GM23338 (cell line): ENCODE measurements around a stretch of chr2.

- PRO-cap, result no peak
- RAMPAGE, long total RNA, result no peak
These were observed 138.7 kb downstream of the DYSF start for GRCh38 chr2:71605178-71605596.

- PRO-cap, result no peak
- RAMPAGE, long total RNA, result no peak
These were observed 57.5 kb upstream of the CYP26B1 start for GRCh38 chr2:72204884-72205794.

- PRO-cap, result no peak
- RAMPAGE, long total RNA, result no peak
These were observed 310.2 kb downstream of the EXOC6B start for GRCh38 chr2:72515524-72516224.

- PRO-cap, result unidirectional peak, plus-strand start at chr2:72562193
- RAMPAGE, long total RNA, result no peak
These were observed 263.7 kb downstream of the EXOC6B start for GRCh38 chr2:72561854-72562748.

DNA sequence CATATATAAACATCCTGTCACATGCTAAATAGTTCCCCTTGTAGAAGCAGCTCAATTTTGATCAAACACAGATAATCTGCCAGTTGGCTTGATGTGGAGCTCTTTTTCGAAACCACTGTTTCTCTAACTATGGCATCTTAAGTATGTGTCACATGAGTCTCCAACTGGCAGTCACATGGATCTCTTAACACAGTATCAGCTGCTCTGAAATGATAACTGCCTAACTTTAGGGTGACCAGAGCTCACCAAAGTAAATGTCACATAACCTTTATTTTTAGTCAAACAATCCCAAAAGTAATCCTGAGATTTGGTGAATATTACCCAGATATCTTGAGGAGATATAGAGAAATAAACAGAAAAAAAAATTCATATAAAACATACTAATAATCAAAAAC lies 31.7 kb downstream of the EXOC6B start:
- PRO-cap, result no peak
- RAMPAGE, long total RNA, result no peak

GRCh38 chr2:72985761-72986267 lies 68.5 kb downstream of the EMX1 start:
- PRO-cap, result no peak
- RAMPAGE, long total RNA, result no peak

- PRO-cap, result no peak
- RAMPAGE, long total RNA, result no peak
These were observed 37.8 kb downstream of the SFXN5 start for GRCh38 chr2:73033546-73034374.

- PRO-cap, result bidirectional peak, plus-strand start at chr2:73071485, minus-strand start at chr2:73071308
- RAMPAGE, long total RNA, result no peak
These were observed 219 bp downstream of the SFXN5 start for GRCh38 chr2:73071408-73071578.

DNA sequence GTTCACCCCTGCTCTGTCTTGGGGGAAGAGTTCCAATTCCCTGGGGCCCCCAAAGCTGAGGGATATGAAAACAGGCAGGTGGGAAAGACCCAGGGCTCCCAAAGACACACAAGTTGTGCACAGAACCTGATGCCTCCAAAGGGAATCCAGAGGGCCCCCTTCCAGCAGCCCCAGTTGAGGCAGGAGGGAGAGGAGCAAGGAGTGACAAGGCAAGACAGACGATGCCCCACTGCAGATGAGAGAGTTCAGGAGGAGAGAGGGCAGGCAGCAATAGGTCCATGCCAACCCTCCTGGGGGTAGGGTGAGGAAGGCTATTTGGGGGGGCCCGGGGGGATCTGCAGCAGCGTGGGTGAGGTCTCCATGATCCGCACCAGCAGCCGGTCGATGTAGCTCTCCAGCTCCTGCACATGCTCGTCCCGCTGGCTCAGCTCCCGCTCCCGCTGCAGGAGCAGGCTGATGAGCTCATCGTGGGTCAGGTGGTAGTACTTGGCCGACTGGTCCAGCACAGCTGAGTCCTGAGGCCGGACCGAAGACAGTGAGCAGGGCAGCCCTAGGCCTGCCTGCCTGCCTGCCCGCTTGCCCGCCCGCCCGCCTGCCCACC lies 3.8 kb upstream of the SFXN5 start:
- PRO-cap, result no peak
- RAMPAGE, long total RNA, result no peak

- PRO-cap, result no peak
- RAMPAGE, long total RNA, result no peak
These were observed 21.0 kb downstream of the CCT7 start for GRCh38 chr2:73254889-73255693.

DNA sequence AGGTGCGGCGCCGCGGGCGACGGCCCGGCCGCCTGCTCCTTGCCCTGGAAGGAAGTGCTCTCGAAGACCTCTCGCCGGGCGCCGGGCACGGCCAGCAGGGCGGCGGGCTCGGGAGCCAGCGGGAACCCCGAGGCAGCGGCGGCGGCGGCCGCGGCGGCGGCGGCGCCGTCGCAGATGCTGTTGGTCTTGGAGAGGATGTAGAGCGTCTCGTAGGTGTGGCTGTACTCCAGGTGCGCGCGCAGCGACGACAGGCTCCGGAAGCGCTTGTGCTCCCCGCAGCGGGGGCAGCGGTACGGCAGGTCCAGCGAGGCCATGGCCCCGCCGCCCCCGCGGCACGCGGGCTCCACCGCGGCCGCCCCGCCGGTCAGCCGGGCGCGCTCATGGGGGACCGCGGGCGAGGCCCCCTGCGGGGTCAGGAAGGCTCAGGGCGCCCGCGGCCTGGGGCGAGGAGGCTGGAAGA lies 14.9 kb downstream of the FBXO41 start:
- PRO-cap, result bidirectional peak, plus-strand start at position 267 of the sequence, minus-strand start at position 176 of the sequence
- RAMPAGE, long total RNA, result no peak

GRCh38 chr2:73701753-73702378 lies 35.3 kb downstream of the TPRKB start:
- PRO-cap, result no peak
- RAMPAGE, long total RNA, result no peak

DNA sequence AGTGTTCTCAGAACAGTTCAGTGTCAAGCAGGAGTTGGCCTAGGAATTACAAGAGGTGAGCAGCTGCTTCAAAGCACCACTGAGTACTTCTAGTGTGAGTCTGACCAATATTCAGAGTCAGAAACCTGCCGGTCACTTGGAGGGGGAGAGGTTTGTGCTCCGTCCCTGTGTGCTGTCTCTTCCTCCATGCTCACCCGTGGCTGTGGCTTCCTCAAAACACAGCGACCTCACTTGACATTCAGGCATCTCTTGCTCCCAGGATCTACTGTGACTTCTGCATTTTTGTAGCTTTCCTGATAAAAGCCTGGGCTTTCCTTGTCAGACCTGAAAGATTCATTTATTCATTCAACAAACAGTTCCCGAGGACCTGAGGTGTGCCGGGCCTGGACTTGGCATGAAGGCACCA lies 32.9 kb downstream of the TPRKB start:
- PRO-cap, result no peak
- RAMPAGE, long total RNA, result no peak

DNA sequence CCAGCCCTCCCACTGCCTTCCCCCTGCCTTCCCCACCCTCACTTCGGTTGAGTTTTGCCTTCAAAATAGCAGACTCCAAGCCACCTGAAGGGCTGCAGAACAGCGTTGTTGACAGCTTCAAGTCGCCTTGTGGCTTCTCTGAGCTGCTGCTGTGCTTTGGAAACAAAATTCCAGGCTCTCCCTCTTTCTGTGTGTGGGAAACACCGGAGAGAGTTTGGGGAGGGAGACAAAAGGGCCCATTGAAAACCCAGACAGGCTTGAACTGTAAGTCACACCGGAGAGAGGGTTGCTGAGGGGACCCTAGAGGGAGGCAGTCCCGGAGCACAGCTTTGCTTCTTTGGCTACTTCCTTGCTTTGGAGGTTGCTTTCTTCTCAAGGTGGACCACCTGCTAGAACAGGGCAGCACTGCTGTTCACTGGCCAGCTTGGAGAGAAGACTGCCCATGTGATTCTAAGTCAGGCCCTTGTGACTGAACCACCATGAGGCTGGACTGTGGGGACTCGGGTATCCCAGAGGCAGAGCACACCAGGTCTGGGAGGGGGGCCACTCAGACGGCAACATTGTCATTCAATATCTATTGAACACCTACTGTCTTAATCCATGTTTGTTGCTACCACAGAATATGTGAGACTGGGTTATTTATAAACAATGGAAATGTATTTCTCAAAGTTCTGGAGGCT lies 4.4 kb downstream of the ACTG2 start:
- PRO-cap, result no peak
- RAMPAGE, long total RNA, result no peak

- PRO-cap, result no peak
- RAMPAGE, long total RNA, result no peak
These were observed 16.0 kb downstream of the ACTG2 start for GRCh38 chr2:73908931-73909130.

DNA sequence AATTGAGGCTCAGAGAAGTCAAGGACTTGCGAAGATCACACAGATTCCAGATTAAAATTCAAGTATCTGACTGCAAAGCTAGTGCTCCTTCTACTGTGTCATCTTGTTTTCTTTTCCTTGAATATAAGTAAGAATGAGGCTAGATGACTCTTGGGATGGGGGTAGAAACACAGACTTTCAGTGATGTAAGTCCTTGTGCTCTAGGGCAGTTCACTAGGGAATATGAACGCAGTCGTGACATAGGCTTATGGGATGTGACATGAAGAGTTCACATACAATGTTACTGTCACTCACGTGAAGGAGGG lies 6.9 kb upstream of the DGUOK start:
- PRO-cap, result no peak
- RAMPAGE, long total RNA, result no peak

DNA sequence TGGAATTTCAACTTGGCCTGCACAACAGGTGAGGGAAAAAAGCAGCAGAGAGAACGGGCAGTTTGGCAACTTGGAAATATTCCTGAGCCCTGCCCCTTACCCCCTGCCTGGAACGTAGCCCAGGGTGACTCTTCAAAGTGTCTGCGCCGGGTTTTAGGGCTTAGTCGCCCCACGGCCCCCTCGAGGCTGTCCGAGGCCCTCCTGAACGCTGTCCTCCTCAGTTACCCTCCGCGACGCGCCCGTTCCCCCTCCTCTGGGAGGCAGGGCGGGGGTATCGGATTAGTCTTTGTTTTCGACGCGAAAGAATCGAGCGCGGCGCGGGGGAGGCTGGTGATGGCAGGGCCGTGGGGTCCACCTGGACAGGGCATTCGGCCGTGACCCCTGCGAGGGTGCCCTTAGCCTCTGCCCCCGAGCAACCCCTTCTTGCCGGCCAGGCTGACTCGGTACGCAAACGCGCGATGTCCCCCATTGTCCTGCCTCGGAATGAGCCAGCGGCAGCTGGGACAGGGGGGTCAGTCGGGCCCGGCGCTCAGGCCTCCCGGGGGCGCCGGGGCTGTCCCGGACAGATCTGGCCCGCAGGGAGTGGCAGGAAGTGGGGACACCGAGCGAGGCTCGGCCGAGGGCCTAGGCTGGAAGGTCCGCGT lies 644 bp upstream of the TET3 start:
- PRO-cap, result bidirectional peak, plus-strand start at position 282 of the sequence, minus-strand start at position 223 of the sequence; bidirectional peak, plus-strand start at position 565 of the sequence, minus-strand start at position 485 of the sequence
- RAMPAGE, long total RNA, result no peak

DNA sequence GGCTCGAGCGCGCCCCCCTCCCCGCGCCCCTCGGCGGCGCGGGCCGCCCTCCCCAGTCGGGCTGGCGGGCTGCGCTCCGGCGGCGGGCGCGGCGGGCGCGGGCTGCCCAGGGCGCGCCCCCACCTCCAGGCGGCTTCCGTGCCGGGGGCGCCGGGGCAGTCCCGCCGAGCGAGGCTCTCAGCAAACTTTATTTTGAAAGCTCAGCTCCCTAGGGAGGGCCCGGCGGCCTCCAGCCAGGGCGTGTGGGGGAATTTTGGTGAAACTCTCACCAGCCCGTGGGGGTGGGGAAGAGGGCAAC lies 674 bp downstream of the TET3 start:
- PRO-cap, result bidirectional peak, plus-strand start at position 55 of the sequence, minus-strand start outside the sequence; bidirectional peak, plus-strand start at position 158 of the sequence, minus-strand start at position 194 of the sequence; unidirectional peak, minus-strand start at position 255 of the sequence
- RAMPAGE, long total RNA, result no peak

GRCh38 chr2:74046474-74047130 lies 61.9 kb downstream of the TET3 start:
- PRO-cap, result no peak
- RAMPAGE, long total RNA, result no peak

DNA sequence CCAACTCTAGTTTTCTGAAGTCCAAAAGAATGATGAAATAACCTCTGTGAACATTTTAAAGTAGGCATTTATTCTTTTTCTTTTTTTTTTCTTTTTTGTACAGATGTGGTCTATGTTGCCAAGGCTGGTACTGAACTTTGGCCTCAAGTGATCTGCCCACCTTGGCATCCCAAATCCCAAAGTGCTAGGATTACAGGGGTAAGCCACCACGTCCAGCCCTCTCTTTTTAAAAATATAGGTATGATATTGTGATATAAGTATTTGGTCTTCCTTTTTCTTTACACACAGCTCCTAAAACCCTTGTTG lies 9.0 kb upstream of the BOLA3 start:
- PRO-cap, result no peak
- RAMPAGE, long total RNA, result no peak